Ishikawa (cell line): ENCODE results near the genes GDF7, APOB and KLHL29.

- RRBS = no CpG with 5 or more reads among the region's 11 CpGs
Measured at GRCh38 chr2:20121942-20122642, 70.7 kb upstream of the LAPTM4A start.

- RRBS = no CpG with 5 or more reads among the region's 8 CpGs
Measured at GRCh38 chr2:20168352-20168642, 56.6 kb downstream of the SDC1 start.

GRCh38 chr2:20198490-20198820 lies 26.5 kb downstream of the SDC1 start:
- RRBS = no CpG with 5 or more reads among the region's 6 CpGs

GRCh38 chr2:20235961-20236498 lies 11.1 kb upstream of the SDC1 start:
- RRBS = no CpG with 5 or more reads among the region's 5 CpGs

GRCh38 chr2:20236522-20237074 lies 11.7 kb upstream of the SDC1 start:
- RRBS = no CpG with 5 or more reads among the region's 8 CpGs

DNA sequence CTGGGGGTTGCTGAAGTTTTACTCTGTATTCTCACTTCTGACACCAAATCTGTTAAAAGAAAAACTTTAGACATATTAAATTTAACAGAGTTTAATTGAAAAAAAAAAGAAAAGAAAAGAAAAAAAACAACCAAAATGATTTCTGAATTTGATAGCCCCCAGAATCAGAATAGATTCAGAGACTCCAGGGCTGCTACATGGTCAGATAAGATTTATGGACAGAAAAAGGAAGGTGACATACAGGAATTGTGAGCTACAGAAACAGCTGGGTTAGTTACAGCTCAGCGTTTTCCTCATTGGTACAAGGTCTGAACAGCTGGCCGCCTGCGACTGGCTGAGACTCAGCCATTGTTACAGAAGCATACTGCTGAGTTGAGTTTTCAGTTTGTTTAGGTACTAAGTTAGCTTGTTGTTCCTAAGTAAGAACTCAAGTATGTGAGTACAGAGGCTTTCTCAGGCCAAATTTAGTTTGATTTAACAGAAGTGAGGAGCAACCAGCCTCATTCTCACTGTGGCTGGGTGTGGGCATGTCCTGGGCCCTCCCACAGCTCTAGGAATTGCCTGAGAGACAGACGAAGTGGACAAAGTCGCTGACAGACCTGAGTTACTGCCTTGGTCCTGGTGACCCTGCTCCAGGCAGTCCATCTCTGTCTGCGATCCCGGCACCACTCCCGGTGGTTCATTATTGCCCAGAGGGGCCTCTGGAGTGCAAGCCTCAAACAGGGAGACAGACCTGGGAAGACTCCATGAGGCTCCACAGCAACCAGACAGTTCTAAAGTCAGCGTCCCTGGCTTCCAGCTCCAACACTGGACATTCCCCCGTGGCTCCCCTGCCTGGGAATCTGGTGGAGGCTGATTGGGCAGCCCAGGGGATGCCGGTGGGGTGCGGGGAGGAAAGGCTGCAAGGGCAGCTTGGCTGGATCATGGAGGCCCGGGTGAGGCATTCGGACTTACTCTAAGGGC lies 27.8 kb upstream of the RHOB start:
- RRBS = 83% methylated on average over 1 of the region's 14 CpGs

- RRBS = 96% methylated on average over 23 of the region's 50 CpGs
Measured at GRCh38 chr2:20447982-20448900, 1.4 kb downstream of the RHOB start.

DNA sequence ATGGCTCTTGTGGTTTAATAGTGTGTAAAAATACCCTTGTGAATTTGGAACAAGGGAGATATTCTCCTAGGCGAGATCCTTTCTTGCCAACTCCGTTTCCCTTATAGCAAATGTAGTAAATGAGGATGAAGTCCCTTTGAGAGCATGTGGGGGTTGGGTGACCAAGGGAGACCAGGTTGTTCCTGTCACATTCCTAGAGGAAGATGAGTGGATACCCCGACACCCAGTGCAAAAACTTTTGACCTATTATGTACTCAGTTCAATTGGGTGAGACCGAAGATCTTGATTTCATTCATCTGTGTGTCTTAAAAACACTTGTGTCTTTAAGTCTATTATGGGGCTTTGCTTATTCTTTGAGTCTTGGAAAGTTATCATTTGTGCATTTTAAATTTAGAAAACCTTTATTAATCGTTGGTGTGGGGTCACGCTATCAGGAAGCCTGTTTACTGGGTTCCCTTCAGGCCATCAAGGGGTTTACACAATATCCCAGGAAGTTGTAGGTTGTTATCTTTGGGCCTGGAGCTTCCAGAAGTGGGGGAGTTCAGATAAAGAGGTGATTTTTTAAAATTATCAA lies 2.7 kb downstream of the RHOB start:
- RRBS = no CpG with 5 or more reads among the region's 6 CpGs

DNA sequence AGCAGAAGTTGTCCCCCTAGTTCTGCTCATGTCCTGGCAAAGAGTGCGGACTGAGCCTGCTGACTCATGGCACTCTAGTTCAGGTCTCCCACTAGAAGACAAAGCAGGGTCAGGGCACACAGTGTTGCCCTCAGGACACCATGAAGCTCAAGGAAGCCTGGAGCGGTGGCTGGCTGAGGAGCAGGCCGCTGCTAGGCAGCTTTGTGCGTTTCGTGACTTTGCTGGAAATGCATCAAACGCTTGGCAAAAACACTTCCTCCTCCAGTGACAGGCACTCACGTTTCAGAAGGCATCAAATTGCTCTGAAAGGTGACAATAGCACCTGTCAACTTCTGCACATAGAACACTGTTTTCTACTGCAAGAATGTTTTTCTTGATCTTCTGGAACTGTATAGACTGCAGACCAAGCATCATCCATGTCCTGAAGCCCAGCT lies 49.7 kb downstream of the RHOB start:
- RRBS = no CpG with 5 or more reads among the region's 7 CpGs

- RRBS = no CpG with 5 or more reads among the region's 7 CpGs
Measured at GRCh38 chr2:20538135-20538555, 91.3 kb downstream of the RHOB start.

GRCh38 chr2:20584230-20585055 lies 66.5 kb downstream of the HS1BP3 start:
- RRBS = no CpG with 5 or more reads among the region's 6 CpGs

DNA sequence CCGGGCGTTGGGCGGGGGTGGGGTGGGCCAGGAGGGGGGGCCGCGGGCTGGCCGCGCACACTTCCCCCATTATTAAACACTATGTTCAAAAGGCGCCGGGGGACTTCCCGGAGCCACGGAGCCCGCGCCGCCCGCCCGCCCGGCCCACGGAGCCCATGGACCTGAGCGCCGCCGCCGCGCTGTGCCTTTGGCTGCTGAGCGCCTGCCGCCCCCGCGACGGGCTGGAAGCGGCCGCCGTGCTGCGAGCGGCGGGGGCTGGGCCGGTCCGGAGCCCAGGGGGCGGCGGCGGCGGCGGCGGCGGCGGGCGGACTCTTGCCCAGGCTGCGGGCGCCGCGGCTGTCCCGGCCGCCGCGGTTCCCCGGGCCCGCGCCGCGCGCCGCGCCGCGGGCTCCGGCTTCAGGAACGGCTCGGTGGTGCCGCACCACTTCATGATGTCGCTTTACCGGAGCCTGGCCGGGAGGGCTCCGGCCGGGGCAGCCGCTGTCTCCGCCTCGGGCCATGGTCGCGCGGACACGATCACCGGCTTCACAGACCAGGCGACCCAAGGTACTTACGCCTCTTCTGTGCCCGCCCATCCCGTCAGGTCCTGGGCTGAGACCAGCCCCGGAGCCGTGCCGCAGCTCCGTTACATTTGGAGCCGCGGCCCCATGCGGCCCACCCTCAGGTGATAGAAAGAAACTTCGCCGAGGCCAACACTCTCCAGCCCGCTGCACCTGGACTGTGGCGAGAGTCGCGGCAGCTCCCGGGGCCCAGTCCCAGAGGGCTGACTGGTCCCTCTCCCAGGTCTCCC lies at the start of gene GDF7:
GDF7 (plus strand) TSS at position 60 of the 790 bp plus-strand sequence.
- RRBS = 9% methylated on average over 45 of the region's 98 CpGs

DNA sequence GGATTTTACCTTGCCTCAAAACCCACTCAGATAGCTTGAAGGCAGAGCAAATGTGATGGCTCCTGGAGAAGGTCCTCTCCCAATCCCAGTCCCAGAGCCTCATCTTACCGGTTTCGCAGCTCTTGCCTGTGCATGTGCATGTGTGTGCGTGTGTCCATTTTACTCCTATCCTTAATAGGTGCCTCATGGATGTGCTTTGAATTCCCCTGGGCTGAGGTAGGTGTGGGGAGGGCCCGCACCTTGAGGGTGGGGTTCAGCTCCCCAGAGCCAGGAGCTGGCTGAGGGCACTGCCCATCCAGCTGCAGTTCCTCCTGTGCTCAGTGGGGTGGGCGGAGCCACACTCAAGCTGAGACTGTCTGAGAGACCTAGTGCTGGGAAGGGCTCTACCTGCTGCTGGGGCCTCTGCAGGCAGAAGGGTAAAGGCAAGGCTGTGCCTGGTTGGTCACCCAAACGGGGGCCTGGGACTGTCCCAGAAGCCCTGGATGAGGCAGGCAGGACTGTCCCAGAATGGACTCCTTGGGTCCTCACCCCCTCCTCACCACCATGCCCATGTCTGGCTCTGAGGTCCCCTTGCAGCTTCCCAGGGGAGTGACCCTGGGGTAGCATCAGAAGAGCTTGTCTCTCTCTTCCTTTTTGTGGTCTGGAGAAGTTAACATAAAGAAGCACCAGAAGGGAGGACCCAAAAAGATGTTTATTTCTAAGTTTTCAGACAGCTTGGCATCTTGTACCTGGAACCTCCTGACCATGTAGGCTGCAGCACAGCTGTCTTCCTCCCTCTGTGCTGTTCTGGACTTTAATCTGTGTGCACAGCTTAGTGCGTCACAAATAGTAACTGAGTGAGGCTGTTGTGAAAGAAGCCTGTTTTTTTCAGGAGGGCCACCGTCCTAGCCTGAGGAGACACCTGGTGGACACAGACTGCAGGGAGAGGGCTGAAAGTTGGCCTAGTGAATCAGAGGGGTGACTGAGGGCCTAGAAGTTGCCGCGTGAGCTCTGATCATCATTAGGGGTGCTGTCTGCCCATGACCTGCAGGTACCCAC lies 9.0 kb downstream of the GDF7 start:
- RRBS = no CpG with 5 or more reads among the region's 10 CpGs

DNA sequence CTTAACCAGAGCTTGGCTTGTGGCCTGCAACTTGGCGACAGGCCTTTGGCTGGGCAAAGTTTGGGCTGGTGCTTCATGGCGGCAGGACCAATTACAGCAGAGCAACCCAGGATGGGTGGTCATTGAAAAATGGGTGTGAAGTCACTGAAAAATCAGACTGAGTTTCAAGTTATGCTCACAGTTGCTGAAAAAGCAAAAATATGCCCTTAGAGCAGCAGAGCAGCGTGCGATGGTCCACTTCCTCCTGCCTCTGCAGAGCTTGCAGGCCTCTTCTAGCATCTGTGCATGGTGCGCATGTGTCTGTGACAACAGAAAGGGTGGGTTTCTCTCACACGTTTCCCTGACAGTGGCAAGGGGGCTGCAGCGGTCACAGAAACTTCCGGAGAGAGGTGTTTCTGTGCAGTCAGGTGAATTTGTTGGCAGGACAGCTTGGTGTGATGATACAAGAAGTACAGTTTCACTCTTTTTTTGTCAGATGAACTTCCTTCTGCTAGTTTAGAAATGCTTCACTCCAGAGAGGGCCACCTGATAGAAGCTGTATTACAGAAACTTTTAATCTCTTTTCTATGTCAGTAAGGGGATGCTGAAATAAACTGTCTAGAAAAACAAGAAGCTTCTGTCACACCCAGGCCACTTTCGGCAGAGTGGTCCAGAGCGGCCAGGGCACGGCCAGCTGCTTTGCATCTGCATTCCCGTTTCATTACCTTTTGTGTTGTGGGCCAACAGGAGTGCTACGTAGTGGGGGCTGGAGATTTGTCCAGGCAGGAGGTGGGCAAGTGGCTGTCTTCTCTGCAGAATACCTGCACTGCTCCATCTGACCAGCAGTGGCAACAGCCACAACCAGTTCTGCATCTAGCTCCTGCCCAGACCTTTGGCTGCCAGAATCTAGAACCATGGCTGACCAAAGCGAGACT lies 10.0 kb downstream of the GDF7 start:
- RRBS = no CpG with 5 or more reads among the region's 14 CpGs

GRCh38 chr2:21006696-21007197 lies 37.1 kb downstream of the APOB start:
- RRBS = no CpG with 5 or more reads among the region's 6 CpGs

- RRBS = 16% methylated on average over 18 of the region's 60 CpGs
Measured at GRCh38 chr2:21043495-21044501, at the start of gene APOB. Gene APOB (minus strand): TSS chr2:21044073.

DNA sequence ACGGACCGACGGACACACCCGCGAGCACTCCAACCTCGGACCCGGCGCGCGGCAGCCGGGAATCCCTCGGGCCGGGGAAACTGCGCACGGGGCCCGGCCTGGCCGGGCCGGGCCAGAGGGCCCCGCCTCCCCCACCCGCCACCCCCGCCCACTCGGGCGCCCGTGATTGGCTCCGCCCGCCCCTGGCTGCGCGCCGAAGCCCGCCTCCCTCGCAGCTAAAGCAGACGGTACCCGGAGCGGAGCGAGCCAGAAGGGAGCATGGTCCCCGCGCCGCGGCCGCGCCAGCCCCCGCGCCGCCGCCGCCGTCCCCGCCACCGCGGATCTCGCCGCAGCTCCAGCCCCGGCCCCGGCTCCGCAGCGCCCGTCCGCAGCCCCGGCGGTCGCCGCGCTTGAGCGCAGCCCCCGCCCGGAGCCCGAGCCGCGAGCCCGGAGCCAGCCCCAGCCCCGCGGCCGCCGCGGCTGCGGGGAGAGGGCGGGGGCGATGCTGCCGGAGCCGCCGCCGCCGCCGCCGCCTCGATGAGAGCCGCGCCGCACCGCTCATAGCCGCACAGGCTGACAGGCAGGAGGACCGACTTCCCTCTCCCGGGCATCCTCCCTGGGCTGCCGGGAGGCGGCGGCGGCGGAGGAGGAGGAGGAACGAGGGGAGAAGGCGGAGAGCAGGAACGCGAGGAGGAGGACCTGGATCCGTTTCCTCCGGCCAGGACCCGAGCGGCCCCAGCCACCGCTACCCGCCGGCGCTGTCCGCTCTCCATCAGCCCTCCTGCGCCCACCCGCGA lies at the start of gene KLHL29:
KLHL29 (plus strand) TSS at position 223 of the 776 bp plus-strand sequence.
- RRBS = 2% methylated on average over 57 of the region's 114 CpGs

- RRBS = 3% methylated on average over 26 of the region's 65 CpGs
Measured at GRCh38 chr2:23385733-23386330, 853 bp downstream of the KLHL29 start.

- RRBS = 23% methylated on average over 20 of the region's 101 CpGs
Measured at GRCh38 chr2:23386331-23387626, 1.8 kb downstream of the KLHL29 start.